Peritoneum (tissue), 1 donor: ENCODE measurements around a stretch of chr7.

GRCh38 chr7:92639396-92640545 is 49.6 kb upstream of the FAM133B start:
- PRO-cap, result no peak

DNA sequence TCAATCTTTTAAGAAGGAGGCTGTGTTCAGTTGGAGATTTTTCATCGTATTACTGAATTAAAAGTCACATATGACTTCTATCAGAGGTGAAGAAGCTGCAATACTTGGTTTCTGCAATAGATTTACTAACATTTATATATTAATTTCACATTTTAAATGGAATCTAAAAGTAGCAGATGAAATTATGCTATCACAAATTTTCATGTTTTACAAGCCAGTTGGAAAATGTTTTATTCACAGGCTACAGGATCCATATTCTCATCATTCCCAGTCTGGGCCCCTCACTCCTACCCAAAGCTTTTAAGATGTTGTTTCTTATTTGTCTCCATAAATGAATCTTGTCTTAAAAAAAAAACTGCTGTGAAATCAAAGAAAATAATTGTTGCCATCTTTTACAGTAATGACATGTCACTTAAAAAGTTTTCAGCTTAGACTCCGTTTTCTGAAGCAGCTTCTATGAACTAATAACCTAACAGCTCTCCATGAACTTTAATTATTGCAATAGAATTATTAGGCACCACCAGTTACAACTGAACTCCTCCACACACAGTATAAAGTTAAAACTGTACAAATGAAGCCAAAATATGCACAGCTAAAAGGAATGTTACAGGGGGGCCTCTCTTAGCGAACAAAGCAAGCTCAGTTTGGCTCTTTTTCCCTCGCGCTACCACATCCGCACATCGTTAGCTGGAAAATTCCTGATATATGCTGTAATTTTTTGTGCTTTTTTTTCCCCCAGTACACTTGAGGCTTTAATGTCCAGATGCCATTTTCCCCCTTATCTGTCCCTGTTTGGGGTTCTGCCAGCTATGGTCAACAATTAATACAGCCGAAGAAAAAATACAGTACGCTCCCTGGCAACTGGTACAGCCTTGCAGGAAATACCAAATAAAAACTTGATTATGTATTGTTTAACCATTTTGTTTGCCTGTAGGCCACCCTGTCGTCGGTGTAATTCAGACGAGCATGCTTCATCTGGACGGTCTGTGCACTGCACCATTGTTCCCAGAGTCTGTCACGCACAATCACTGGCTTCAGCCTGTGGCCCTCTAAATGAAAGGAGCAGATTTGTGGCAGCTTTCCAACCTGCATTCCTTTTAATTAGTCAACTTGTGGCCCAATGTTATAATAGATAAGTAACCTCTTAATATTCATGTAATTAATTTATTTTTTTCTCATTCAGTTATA is 107.9 kb upstream of the FAM133B start:
- PRO-cap, result no peak

DNA sequence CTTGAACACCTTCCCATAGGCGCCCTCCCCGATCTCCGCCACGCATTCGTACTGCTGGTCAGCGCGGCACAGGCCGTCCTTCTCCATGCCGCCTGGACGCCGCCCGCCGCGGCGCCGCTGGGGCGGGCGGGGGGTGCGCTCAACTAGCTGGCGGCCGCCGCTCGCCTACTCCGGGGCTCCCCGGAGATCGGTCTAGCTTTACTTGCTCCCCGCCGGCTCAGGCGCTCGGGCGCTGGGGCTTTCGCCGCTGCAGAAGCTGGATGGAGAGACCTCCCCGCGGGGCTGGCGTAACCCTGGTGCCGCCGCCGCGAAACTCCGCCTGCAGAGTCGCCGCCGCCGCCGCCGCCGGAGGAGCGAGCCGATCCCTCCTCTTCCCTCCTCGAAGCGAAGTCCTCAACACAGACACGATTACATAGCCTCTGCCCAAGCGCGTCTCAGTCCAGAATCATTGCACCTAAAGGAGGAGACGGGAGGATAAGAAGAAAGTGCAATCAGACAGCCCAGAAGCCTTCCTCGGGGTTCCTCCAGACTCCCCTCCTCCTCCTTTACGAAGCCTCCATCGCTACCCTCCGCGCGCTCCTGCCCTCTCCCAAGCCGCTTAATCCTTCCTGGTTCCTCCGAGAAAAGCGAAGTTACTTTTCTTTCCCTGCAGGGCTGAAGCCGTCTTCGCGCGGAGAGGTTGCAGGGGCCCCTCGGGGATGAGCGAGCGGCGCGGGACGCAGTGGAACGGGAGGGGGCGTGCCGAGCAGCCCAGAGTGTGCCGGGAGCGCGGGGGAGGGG is 2.9 kb downstream of the CDK6 start:
- PRO-cap, result no peak

GRCh38 chr7:92834714-92834867 is 1.8 kb downstream of the CDK6 start:
- PRO-cap, result no peak

DNA sequence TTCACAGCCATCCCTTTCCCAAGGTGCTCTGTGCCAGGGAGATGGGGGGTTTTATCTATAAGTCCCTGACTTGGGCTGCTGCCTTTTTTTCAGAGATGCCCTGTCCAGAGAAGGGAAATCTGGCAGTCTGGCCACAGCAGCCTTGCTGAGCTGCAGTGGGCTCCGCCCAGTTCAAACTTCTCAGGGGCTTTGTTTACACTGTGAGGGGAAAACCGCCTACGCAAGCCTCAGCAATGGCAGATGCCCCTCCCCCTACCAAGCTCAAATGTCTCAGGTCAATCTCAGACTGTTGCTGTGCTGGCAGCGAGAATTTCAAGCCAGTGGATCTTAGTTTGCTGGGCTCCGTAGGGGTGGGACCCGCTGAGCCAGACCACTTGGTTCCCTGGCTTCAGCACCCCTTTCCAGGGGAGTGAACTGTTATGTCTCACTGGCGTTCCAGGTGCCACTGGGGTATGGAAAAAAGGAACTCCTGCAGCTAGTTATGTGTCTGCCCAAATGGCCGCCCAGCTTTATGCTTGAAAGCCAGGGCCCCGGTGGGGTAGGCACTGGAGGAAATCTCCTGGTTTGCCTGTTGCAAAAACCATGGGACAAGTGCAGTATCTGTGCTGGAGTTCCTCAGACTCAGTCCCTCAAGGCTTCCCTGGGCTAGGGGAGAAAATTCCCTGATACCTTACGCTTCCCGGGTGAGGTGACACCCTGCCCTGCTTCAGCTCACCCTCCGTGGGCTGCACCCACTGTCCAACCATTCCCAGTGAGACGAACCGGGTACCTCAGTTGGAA is 90.1 kb upstream of the CDK6 start:
- PRO-cap, result no peak

DNA sequence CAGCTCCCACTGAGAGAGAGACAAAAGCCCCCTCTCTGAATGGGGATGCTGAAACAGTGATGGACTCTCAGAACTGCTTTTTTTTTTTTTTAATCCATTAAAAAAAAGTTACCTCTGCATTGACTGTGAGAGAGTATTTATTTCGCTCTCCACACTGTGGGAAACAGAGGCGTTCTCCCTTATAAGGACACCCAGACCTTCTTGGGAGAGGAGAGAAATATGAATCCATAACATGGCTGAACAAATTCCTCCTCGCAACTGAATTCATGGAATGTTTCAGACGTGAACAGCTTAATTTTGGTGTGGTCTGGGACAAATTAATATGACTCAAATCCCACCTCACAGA is 73.5 kb downstream of the SAMD9 start:
- PRO-cap, result no peak

- PRO-cap, result no peak
Measured at GRCh38 chr7:93914386-93914939, 7.1 kb upstream of the GNG11 start.

DNA sequence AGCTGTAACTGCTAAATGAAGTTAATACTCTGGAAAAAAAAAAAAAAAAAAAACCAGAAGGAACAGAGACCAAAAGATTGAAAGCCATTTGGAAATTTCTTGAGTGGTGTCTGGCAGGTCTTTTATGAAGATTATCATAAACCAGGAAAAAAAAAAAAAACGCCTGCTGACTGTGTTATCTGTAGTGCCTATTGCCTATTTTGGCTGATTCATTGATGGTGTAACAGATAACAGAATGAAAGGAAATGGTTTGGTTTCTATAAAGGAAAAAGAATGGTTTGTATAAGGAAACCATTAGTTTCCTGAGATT is 60.5 kb upstream of the BET1 start:
- PRO-cap, result no peak

DNA sequence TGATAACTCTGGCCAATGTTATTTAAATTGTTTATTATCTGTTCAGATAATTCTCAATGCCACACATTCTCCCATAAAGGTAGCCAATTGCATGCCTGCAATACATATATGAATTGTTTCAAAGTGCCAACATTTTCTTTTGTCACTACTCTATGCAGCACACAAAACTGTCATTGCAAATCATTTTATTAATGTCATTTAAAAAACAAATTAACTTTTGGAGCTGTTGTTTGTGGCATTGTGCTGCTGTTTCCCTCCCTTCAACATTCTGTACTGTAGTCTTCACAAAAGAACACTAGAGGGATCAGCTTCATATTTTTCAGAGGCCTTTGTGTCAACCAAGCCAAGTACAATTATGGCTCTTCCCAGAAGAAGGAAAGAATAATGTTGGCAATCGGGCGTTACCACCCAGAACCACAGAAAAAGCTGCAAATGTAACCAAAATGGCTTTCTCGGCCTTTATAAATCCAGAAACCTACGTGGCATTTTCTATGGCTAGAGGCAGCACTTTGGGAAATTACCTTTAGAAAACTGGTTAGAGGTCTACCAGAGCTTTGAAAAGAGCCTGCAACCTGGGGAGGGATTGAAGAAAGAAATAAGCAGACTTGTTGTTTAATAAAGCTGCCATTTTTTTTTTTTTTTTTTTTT is 98.9 kb upstream of the COL1A2 start:
- PRO-cap, result no peak

DNA sequence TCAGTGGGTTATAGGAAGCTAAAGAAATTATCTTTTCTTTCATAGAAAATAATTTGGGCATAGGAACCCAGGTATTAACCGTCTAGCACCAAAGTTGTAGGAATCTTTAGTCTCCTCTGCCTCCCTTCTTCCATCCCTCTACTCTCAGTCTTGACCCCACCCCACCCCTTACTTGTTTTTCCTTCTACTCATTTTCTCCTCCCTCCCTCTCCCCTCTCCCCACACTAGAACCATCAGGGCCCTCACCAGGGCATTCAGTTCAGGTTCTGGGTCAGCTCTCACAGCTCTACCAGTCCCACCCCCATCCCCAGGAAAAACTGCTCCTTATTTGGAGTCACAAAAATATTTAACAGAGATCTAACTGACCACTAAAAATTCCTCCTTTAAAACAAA is 3.0 kb upstream of the COL1A2 start:
- PRO-cap, result no peak

DNA sequence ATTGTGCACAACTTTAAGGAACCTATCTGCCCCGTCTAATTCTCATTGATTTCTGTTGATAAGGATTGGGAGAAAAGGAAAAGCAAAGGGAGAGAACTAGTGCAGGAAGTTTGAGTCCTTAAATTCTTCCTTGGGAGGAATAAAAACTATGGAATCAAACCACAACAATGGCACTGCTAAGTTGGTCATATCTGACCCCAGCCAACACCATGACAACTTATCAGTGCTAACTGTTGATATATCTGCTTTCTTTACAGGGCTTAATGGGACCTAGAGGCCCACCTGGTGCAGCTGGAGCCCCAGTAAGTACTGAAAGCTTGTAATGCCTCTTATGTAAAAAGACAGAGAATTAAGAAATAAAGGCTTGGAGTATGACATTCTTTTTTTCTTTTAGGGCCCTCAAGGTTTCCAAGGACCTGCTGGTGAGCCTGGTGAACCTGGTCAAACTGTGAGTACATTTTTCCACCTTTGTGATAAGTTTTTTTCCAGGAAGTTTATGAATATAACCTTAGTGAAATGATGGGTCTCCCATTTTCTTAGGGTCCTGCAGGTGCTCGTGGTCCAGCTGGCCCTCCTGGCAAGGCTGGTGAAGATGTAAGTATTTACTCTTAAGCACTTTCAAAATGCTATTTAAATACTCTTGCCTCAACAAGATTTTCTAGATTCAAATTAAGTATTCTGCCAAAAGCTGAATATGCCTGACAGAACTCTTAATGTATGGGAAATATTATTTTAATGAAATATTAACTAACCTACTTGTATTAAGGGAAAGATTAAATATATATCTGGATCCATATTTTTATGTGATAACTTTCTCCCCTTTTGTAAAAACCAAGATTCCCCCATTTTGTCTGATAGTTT is 9.8 kb downstream of the COL1A2 start:
- PRO-cap, result no peak

GRCh38 chr7:94420499-94420756 is 25.7 kb downstream of the COL1A2 start:
- PRO-cap, result no peak

- PRO-cap, result no peak
Measured at GRCh38 chr7:94426222-94426600, 31.5 kb downstream of the COL1A2 start.

DNA sequence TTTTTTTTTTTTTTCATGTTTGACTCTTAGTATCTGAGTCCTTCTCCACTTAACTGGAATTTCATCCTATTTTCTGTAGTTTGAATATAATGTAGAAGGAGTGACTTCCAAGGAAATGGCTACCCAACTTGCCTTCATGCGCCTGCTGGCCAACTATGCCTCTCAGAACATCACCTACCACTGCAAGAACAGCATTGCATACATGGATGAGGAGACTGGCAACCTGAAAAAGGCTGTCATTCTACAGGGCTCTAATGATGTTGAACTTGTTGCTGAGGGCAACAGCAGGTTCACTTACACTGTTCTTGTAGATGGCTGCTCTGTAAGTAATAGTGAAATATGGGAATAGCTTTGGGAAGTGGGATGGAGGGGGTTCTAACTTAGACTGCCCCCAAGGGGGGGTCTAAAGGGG is 34.4 kb downstream of the COL1A2 start:
- PRO-cap, result no peak

GRCh38 chr7:94511781-94512337 is 2.2 kb downstream of the CASD1 start:
- PRO-cap, result no peak

DNA sequence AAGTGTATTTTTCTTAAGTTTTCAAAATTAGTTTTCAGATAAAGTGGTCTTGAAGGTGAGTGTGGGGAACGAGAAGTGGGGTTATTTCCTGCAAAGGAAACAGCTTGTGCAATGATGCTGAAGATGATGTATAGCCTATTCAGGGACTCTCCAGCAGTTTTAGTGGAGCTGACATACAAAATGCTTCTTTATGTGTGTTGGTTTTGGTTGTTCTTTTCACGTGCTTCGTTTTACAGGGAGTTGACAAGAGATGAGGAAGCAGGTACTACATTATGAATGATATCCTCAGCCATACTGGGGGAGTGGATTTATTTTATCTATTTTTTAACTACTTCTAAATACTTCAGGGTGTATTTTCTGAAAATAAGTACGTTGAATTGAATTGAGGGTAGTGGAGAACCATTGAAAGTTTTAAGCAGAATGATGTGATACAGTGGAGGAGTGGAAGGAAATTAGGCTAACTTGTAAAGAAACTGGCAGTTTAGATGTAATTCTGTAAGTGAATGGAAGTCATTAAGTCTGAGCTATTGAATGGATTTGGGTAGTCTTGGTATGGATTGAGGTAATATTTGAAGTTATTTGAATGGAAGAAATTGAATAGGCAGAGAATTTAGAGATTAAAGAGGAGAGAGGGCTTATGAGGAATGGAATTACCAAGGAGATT is 20.7 kb downstream of the CASD1 start:
- PRO-cap, result no peak

GRCh38 chr7:94654858-94655435 is 986 bp downstream of the SGCE start:
- PRO-cap, result no peak

GRCh38 chr7:94908767-94908976 is 1.3 kb downstream of the PPP1R9A start:
- PRO-cap, result no peak

DNA sequence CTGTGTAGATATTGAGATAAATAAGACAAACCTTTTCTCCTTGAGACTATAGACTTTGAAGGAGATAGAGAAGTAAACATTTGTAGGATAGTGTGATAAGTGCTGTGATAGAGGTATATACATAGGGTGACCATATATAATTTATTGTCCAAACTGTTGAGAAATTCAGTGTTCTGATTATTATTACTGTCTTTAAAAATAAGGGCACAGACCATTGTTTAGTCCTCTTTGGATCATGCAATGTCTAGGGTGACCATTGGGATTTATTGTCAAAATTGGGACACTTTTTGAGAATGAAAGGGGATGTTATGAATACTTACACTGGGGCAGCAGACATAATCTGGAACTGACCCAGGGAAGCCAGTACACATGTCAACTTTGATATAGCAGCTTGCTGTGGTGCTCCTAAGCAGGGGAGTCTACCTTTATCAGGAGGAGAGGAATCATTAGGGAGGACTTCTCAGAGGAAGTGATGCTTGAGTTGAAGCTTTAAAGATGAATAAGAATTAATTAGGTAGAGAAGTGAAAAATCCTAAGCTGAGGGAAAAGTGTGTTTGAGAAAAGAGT is 20.3 kb downstream of the PPP1R9A start:
- PRO-cap, result no peak

- PRO-cap, result no peak
Measured at GRCh38 chr7:95004418-95005307, 97.3 kb downstream of the PPP1R9A start.